ENCODE measurements around the genes RANBP1, TRMT2A and SERPIND1.

DNA sequence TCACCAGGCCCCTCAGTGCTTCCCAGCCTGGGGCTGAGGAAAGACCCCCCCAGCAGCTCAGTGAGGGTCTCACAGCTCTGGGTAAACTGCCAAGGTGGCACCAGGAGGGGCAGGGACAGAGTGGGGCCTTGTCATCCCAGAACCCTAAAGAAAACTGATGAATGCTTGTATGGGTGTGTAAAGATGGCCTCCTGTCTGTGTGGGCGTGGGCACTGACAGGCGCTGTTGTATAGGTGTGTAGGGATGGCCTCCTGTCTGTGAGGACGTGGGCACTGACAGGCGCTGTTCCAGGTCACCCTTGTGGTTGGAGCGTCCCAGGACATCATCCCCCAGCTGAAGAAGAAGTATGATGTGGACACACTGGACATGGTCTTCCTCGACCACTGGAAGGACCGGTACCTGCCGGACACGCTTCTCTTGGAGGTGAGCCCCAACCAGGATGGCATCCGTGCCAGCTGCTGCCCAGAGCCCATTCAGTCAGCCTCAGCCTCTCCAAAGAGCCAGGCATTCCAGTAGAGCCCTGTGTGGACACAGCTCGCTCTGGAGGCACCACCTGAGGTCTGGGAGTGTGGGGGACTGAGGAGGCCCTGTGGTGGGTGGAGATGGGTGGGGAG lies 22.4 kb upstream of the TXNRD2 start:
- PRO-cap, 2 experiments = no peak in any of the 2 experiments

- PRO-cap, 2 experiments = no peak in any of the 2 experiments
Observed at GRCh38 chr22:19970259-19970862, 28.7 kb upstream of the TXNRD2 start.

DNA sequence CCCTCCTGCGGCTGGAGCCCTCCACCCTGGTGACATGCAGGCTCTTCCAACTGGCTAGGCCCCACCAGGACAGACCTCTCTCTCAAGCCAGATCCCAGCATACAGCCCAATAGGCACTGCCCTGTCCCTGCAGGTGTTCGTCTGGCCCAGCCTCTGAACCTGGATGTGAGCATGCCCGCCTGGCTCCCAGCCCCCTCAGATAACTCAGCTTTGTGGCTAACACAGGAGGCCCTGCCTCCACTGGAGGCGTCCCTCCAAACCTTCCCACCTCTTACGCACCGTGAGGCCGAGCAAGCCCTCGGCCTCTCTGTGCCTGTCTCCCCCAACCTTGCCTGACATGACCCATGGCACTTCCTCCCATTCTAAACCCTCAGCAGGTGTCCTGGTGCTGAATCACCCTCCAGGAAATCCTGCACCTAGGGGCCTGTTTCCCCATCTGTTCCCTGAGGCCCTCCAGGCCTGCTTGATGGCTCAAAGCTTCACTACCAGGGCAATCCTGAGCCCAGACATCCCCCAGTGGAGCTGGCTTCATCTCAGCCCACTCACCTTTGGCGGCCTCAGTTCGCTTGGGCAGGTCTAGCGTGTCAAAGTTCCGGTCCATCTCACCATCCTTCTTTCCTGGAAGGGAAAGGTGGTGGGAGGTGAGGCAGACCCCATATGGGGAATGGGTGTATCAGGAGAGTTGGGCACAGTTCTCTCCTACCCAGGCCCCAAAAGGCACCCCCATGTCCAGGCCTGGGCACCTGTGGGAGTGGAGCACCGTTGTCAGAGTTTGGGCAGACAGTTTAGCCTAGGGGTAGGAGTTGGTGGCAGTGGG lies 33.7 kb upstream of the TXNRD2 start:
- PRO-cap, 2 experiments = no peak in any of the 2 experiments

DNA sequence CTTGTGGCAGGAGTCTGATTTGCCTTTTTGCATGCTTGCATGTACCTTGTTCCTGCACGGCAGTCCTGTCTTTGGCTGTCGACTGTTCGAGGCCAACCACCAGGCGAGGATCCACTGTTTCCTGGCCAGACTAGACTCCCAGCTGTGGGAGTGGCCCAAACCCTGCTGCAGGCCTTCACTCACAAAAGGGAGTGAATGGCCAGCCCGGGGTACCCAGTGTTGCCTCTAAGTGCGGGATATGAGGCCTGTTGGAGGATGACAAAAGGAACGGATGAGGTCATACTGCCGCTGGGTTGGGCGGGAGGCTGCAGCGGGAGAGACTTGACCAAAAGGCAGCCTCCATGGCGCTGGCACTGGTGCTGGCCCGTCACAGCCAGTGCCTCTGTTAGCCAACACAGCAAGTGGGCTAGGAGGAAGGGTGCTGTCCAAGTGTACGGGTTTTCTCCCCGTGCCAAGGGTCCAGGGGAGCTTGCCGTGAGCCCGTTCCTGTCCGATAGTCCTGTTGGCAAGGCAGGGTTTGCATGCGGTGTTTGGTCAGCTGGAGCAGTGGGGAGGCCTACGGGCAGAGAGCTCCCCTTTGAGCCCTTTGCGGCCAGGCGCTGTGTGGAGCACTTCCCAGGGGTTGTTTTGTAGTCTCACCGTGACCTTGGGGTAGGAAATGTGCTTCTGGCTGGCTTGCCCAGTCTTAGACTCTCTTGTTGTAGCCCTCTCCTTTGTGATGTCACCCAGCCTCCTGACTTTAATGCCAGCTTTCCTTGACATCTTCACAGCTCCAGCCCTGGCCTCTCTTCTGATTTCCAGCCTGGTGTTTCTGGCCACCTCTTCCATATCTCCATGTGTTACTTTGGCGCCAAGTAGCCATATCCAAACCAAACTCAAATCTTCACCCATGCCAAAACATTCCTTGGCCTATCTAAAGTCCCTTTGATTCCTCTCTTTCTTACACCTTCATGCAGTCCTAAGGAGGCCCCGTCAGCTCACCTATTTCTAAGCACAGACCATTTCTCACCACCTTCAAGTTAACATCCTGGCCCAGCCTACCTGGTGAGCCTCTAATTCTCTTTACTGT lies 1.2 kb downstream of the DGCR8 start:
- PRO-cap, 2 experiments = no peak in any of the 2 experiments

- PRO-cap, 2 experiments = no peak in any of the 2 experiments
Observed at GRCh38 chr22:20115876-20116689, at the start of gene RANBP1. TSS of gene RANBP1 (plus strand) at chr22:20116104.

DNA sequence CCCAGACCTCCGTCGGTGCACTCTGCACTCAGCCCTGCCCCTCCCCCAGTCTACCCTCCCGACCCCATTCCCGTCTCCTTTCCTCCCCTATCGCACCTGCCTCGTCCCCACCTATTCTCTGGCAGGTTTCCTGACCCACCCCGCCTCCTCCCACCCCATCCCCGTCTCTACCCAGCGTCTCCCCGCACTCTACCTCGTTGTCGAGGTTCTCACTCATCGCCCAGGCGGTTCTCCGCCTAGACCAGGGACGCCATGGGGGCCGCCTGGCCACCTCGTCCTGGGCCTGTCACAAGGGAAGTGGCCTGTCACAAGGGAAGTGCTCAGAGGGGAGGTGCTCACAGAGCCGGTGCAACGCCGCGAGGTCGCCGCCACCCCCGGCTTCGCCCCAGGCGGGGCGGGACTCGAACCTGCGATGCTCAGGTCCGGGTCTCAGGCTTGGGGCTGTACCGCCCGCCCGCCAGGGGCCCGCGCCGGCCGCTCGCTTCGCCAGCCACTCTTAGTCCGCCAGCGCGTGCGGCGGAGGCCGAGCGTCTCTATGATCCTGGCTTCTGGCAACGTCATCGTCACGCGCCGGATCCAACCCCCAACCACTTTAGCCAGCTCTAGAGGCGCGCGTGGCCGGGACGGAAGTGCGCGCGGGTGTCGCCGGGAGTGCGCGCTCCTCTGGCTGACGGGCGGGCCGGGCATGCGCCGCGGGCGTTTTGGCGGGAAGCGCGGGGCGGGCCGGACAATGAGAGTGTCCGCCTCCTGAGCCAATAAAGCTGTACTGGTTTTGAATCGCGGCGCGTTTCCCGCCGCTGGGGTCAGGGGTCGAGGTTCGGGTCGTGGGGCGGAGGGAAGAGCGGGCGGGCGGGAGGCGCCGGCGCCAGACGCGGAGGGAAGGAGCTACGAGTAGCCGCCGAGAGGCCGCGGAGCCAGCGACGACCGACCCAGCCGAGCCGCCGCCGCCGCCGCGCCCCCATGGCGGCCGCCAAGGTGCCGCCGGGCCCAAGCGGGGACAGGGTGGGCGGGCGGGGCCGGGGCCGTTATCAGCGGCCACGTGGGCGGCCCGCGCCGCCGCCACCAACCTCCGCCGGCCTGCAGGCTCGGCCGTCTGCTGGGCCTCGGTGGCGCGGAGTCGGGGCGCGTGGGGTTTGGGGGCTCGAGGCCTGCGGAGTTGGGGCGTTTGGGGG lies at the start of gene TRMT2A:
TRMT2A (minus strand) TSS at position 537 of the 1,172 bp plus-strand sequence.
- PRO-cap, 2 experiments = peak in 2 of 2 experiments; most common plus-strand start position 865 of the sequence (in 1); most common minus-strand start position 550 of the sequence (in 2)

GRCh38 chr22:20137487-20138404 lies 6.1 kb downstream of the ZDHHC8 start:
- PRO-cap, 2 experiments = no peak in any of the 2 experiments

GRCh38 chr22:20242701-20243186 lies 25.4 kb downstream of the RTN4R start:
- PRO-cap, 2 experiments = no peak in any of the 2 experiments

GRCh38 chr22:20372250-20372960 lies 21.5 kb upstream of the ZNF74 start:
- PRO-cap, 2 experiments = no peak in any of the 2 experiments

GRCh38 chr22:20408124-20408580 lies 14.2 kb downstream of the ZNF74 start:
- PRO-cap, 2 experiments = no peak in any of the 2 experiments

DNA sequence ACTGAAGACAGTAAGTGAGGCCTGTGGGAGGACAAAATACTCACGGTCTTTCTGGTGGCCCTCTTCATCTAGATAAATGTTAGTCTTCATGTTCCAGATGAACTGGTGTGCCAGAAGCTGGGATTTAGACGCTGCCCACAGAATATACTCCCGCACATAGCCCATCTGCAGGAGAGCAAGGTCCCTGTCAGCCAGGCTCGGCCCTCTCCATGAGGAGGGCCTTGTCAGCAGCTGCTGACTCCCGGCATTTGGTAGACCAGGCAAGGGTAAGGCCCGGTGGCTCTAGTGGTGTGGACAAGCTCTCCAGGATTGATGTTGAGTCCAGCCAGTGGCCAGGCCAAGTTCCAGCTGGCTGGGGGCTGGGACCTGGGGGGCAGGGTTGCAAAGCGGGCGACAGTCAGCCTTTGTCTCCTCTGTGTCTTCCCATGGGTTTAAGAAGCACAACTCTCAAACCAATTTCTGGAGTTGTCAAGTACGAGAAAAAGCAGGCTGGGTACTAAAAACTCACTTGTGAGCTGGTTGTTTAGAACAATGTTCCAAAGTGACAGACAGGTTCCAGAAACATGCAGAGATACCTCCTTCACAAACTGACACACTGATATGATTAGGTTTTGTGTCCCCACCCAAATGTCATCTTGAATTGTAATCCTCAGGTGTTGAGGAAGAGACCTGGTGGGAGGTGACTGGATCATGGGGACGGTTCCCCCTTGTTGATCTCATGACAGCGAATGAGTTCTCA lies 52.5 kb upstream of the SERPIND1 start:
- PRO-cap, 2 experiments = no peak in any of the 2 experiments

DNA sequence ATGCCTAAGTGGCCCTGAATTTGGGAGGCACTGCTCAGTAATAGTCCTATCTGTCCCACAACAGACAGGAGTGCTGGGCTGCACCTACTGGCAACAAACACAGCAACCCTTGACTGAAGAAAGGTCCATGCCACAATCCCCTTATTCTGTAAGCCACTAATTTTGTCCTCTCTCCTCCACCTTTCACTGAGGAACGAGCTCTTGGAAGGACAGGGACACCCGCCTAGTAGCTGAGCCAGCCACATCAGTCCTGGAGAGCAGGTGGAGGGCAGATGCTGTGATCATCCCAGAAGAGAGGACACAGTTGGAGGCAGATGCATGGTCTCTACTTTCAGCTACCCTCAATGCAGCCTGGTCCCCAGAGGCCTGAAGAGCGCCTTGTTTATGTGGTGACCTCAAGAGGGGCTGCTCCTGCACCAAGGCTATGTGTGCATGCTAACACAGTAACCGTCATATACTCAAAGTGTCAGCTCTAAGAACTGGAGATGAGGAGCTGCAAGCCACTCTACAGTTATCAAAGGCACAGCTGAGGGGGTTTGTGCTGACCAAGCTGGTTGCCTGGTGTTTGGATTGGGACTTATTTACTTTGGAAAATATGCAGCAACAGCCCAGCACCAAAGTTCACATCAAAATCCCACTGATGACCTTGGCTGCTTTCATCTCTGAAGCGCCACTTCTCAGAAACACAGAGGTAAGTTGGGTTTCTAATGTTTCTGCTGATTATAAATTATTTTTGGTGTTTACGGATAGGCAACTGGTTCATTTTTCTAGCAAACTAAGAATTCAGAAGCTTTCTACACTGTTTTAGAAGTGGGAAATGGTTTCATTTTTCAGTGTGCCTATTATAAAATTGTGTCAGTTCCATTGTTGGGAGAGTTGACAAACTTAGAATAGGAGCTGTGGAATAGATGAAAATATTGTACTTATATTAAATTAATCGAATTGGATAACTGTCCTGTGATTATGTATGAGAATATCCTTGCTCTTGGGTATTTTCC lies at the start of gene SERPIND1:
SERPIND1 (plus strand) TSS at position 659 of the 998 bp plus-strand sequence.
- PRO-cap, 2 experiments = no peak in any of the 2 experiments

DNA sequence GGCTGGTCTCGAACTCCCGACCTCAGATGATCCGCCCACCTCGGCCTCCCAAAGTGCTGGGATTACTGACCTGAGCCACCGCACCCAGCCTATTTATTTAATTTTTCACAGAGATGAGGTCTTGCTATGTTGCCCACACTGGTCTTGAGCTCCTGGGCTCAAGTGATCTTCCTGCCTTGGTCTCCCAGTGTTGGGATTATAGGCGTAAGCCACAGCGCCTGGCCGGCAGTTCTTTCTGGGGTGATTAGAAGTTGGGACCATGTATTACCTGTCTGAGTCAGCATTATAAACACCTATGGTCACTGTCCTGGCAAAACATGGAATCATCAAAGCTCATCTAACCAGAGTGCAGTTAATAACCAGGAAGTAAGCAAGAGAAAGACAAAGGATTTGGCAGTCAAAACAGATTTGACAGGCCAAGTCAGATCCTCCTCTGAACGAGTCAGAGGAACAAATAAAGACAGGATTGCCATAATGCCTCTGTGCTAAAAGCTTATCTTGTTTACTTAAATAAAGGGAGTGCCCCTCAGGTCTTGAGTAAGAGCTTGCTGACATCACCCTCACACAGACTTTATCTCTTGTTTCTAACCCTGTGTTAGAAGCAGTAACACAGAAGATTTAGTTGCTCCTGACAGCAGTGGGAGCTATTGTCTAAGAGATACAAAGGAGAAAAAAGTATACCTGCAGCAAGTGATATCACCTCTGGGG lies 3.7 kb downstream of the SERPIND1 start:
- PRO-cap, 2 experiments = no peak in any of the 2 experiments

DNA sequence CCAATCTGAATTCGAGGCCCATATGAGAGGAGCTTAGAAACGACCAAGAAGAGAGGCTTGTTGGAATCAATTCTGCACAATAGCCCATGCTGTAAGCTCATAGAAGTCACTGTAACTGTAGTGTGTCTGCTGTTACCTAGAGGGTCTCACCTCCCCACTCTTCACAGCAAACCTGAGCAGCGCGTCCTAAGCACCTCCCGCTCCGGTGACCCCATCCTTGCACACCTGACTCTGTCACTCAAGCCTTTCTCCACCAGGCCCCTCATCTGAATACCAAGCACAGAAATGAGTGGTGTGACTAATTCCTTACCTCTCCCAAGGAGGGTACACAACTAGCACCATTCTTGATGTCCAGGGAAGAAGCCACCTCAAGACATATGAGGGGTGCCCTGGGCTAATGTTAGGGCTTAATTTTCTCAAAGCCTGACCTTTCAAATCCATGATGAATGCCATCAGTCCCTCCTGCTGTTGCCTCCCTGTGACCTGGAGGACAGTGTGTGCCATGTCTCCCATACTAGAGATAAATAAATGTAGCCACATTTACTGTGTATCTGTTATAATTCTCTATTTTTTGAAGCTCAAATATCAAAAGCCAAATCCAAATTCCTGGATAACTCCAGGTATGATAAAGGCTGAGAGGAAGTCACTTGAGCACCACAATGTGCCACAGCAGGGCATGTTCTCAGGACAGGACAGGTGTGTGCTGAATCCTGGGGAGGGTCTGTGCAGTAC lies 13.4 kb downstream of the SERPIND1 start:
- PRO-cap, 2 experiments = no peak in any of the 2 experiments

DNA sequence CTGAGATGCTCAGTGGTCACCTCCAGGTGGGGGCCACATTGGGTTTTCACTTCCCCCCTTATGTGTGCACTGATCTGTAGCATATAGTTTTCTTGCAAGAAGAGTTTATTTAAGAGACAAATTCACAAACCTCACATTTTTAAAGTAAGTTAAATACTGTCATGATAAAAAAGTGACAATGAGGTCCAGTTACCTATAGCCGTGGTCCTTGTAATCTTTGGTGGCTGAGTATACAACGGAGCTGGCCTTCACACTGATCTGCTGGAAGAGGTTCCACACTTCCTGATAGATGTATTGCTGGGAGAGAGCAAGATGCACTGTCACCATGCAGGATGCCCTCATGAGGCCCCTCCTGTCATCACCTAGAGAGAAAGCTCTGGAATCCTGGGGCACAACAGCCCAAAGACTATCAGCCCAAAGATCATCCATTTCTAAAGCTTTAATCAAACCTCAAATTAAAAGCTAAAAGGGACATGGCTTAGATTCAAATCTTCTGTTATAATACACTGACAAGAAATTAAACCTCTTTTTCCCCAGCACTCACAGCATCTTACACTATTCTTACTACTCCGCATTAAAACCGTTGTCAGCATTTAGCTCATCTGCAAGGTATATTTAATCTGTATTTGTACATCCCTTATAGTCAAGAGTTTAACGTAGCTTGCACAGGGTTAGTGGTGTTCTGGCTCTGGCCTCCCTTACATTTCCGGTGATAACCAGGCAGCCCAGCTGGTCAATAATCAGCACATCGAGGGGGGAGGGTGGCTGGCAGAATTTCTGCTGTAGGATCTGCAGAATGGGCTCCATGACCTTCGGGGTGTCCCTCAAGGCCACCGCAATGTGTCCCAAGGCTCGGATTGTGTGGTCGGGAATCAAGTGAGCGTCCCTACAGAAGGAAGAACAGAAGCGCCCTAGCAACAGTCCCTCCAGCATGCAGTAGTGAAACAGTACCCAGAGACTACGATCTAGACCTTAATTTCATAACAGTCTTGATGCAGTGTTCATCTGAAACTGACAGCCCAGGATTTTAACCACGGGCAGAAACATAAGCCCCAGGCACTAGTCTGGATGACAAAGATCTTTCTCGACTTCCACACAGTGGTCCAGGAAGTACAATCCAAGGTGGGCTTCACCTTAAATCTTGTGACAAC lies 24.9 kb downstream of the SERPIND1 start:
- PRO-cap, 2 experiments = no peak in any of the 2 experiments

GRCh38 chr22:20951638-20952585 lies 15.1 kb upstream of the AIFM3 start:
- PRO-cap, 2 experiments = peak in 1 of 2 experiments; most common minus-strand start chr22:20951945 (in 1)

GRCh38 chr22:20953482-20954613 lies 13.2 kb upstream of the AIFM3 start:
- PRO-cap, 2 experiments = no peak in any of the 2 experiments

- PRO-cap, 2 experiments = no peak in any of the 2 experiments
Observed at GRCh38 chr22:20985742-20986625, 3.9 kb downstream of the LZTR1 start.

DNA sequence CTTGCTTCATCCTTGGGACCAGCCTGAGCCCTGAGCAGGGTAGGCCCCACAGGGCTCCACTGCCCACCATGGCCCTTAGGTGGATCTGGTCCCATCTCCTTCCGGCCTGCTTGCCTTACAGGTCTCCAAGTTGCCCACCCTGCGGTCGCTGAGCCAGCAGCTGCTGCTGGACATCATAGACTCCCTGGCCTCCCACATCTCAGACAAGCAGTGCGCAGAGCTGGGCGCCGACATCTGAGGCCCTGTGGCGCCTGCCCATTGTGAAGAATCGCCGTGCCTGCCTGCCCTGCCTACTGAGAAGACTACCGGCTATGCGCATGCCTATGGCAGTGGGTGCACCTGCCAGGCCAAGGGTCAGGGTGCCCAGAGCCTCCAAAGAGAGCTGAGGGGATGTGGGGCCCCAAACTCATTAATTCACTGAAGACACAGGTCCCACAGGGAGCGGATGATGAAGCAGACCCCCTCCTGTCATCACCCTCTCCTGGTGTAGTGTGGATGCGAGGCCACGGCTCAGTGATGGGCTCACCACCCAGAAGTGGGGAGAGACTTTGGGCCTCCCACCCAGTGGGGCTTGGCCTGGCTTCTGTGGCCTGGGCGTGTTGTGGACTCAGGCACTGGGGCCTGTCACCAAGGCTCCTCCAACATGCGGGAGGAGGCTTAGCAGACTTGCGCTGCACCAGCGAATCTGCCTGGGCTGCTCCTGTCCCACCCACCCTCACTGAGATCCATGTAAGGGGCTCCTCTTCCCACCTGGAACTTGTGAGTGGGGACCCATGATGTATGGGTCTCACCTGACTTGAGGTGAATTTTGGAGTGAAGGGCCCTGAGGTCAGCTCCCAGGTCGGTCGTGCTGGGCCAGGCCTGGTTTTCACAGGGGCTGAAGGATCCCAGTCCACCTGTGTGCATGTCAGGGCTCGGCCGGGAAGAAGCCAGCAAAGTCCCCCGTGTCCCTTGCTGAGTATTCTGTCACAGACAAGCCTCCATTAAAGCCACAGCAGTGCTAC lies 4.5 kb downstream of the THAP7 start:
- PRO-cap, 2 experiments = peak in 1 of 2 experiments; most common plus-strand start position 139 of the sequence (in 1)

DNA sequence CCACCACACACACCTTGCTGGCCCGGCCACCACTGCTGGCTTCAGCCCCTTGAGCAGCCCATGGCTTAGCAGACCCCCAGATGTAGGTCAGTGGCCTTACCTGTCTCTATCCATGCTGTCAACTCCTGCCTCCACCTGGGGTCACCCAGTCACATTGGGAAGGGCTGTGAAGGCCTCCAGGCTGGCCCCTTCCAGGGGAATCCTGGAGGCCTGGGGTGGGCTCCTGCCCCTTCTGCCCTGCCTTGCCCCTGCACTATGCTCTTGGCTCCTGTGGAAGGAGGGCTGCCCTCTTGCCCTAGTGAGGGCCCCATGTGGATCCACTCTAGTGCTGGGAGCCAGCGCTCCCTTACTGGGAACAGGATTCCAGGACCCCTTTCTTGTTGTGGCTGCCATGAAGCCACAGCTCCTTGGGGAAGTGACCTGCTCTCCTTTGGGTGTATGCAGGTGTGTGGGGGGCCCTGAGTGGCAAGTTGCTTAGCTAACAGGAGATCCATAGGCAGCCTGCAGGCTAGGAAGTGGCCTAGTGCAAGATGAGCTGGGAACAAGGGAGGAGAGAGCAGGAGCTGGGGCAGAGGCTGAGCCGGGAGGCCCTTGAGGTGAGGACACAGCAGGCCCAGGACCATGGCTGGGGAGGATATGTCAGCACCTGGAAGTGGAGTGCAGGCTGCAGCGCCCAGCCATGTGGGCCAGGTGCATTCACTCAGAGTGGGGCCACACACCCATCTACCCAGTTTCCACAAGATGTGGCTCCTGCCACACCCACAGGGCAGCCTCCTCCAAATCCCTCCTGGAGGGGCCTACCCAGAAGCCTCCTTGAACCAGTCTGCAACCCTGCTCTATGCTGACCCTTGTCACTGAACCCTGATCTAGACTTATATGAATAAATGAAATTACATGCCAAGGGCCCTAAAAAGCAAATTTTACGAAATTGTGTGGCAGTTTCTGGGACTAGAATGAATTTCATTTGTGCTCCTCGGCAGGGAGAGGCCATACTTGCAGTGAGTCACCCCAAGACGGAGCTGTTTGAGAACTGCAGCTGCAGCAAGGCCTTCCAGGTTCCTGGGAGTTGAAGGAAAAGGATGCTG lies 3.5 kb downstream of the THAP7 start:
- PRO-cap, 2 experiments = no peak in any of the 2 experiments